Gallbladder (tissue), 1 donor: ENCODE measurements around a stretch of chr2.

GRCh38 chr2:65375884-65376337 lies 56.5 kb downstream of the SPRED2 start:
- PRO-cap = no peak

GRCh38 chr2:65395419-65396079 lies 36.9 kb downstream of the SPRED2 start:
- PRO-cap = no peak

DNA sequence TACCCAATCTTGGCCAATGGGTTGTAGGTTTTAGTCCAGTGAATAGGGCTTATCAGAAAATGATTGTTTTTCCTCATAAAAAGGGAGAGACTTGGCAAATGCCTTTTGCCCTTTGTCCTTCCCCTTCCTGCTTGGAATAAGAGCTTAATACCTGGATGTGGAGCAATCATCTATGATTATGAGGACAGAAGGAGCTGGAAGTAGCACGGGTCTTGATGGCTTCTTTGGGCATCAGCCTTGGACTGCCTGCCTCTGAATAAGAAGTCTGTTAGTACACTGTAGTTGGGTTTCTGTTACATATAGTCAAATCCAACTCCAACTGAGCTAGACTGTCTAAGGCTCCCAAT lies 23.1 kb upstream of the SPRED2 start:
- PRO-cap = no peak

DNA sequence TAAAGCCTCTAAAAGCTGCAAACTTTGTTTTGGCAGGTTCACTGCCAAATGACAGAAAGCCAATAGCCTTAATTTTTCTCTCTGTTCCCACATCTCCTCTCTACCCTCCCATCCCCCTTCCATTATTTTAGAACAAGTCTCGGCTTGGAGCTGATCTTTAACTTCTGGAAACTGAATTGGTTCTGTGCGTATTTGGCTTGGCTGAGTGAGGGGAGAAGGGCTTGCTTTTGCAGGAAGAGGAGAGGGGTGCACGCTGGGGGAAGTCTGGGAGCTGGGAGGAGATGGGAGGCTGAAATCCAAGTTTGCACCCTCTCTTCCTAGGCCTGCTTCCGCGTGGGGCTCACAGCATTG lies 176.0 kb upstream of the SPRED2 start:
- PRO-cap = no peak

DNA sequence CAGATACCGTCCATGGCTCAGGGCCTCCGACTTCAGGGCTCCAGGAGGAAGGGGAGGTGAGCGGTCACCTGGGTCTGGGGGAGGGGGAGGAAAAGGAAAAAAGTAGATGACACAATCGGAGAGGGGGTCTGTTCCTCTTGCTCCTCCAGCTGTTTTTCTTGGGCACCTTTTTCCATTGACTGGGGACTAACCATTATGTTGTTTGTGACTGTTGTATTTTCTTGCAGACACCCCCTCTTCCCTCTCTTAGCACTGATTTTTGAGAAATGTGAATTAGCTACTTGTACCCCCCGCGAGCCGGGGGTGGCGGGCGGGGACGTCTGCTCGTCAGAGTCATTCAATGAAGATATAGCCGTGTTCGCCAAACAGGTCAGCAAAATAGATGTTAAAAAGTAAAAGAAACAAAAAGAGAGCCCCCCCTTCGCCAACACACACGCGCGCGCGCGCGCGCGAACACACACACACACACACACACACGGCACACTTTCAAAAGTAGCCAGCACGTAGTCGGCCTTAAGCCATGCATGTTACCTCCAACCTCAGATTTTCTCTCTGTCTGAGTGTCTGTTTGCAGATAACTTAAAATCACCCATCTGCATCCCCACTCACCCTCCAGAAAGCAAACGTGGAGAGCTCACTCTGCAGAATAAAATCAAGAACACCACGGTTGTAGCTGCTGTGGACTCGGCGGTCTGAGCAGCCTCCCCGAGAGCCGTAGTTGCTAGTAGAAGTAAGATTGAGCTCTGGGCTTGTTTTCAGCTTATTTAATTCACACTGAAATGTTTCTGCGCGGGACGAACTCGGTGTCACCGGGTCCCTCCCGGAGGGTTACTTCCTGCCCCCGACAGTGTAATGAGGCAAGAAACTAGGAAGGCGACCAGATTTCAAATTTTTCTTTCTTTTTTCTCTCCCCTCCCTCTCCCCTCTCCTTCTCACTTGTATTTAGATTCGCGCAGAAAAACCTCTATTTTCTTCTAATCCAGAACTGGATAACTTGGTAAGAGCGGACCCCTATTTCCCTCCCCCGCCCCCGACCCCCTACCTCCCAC lies 5.0 kb downstream of the MEIS1 start:
- PRO-cap = no peak

- PRO-cap = no peak
These were observed 9.6 kb downstream of the MEIS1 start for GRCh38 chr2:66444470-66444945.

GRCh38 chr2:66476295-66477143 lies 41.6 kb downstream of the MEIS1 start:
- PRO-cap = no peak

DNA sequence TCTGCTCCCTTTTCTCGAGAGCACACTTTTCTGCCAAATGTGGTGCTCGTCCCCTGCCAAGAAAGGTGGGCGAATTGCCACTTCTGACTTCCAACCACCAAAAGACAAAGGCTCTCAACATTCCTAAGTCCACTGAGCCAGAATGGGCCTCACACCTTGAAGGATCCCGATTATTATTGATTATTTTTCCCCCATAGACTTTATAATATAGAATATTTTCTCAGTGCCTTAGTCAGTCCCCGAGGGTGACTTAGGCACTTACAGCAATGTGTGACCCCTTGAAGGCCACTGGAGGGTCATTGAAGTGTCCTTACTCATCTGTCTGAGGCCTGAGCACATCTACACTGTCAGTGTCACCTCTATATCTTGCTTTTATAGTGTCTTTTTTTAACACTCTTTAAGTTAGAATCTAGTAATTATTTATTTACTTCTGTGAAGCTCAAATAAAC lies 98.2 kb downstream of the MEIS1 start:
- PRO-cap = no peak

DNA sequence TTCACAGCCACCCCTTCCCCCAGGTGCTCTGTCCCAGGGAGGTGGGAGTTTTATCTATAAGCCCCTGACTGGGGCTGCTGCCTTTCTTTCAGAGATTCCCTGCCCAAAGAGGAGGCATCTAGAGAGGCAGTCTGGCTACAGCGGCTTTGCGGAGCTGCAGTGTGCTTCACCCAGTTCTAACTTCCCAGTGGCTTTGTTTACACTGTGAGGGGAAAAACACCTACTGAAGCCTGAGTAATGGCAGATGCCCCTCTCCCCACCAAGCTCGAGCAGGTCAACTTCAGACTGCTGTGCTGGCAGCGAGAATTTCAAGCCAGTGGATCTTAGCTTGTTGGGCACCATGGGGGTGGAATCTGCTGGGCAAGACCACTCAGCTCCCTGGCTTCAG lies 190.6 kb downstream of the MEIS1 start:
- PRO-cap = no peak

DNA sequence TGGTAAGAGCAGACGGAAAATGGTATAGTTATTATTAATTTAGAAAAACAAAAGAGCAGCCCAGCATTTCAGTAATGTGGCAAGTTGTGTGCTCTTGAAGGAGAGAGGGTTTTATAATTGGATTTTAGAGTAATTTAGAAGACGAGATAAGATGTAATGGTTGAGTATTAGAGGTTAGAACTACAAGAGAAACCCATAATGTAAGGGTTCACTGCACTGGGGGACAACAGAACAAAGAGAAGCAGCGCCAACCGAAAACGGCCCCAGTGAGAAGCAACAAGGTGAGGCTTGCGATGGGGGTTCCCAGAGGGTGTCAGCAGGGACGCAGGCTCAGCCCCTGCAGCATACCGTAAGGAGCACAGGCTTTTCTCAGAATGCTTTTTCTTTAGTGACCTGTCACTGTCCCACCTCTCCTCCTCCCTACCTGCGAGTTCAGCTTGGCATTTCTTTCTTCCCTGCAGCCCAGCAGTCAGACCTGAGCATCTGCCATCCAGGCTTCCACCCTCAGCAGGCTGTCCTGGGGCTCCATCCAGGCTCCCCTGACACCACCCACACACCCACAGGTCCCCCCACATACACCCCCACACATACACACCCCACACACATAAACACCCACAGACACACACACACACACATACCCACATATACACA lies 183.8 kb upstream of the ETAA1 start:
- PRO-cap = no peak

- PRO-cap = no peak
These were observed 12.2 kb downstream of the C1D start for GRCh38 chr2:68050388-68051131.

GRCh38 chr2:68150916-68151487 lies 6.3 kb downstream of the DNAAF10 start:
- PRO-cap = no peak

DNA sequence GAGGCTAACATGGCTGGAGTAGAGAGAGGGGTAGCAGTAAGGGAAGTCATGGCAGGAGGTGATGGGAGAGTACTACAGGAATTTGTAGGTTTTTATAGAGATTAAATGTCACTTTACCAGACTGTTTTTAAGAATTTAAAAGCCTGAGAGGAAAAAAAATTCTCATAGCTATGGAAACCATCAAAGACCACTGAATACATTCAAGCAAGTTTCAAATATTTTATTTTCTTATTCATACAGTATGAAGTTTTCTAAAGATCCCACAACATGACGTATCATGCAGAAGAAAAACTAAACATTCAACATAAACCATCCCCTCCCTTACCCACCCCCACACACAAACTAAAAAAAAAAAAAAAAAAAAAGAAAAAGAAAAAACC lies 21.0 kb downstream of the PNO1 start:
- PRO-cap = no peak

DNA sequence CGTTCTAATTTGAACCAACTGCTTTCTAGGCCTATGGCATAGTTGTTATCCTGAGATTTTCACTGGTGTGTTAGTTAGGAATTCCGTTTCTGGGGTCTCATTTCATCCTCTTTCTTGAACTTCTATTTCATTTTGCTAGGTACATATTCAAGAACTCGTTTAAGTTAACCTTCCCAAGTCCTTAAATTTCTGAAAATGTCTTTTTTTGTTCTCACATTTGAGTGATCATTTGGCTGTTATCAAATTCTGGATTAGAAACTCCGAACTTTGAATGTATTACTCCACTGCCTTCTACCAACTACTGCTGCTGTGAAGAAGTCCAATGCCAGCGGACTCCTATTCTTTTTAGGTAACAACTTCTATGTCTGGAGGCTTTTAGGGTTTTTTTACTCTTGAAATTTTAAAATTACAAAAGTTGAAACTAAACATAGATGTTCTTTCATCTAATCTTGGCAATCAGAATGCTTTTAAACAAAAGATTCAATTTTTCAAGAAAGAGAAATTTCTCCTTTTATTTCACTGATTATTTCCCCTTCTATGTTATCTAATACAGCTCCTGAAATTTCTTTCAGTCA lies 43.9 kb downstream of the PNO1 start:
- PRO-cap = no peak

GRCh38 chr2:68230366-68231741 lies 21.5 kb downstream of the PPP3R1 start:
- PRO-cap = no peak

- PRO-cap = no peak
These were observed 1.0 kb downstream of the CNRIP1 start for GRCh38 chr2:68318512-68319301.

- PRO-cap = no peak
These were observed 21.4 kb downstream of the PLEK start for GRCh38 chr2:68386283-68387099.

- PRO-cap = no peak
These were observed 24.8 kb downstream of the PLEK start for GRCh38 chr2:68389828-68390262.

DNA sequence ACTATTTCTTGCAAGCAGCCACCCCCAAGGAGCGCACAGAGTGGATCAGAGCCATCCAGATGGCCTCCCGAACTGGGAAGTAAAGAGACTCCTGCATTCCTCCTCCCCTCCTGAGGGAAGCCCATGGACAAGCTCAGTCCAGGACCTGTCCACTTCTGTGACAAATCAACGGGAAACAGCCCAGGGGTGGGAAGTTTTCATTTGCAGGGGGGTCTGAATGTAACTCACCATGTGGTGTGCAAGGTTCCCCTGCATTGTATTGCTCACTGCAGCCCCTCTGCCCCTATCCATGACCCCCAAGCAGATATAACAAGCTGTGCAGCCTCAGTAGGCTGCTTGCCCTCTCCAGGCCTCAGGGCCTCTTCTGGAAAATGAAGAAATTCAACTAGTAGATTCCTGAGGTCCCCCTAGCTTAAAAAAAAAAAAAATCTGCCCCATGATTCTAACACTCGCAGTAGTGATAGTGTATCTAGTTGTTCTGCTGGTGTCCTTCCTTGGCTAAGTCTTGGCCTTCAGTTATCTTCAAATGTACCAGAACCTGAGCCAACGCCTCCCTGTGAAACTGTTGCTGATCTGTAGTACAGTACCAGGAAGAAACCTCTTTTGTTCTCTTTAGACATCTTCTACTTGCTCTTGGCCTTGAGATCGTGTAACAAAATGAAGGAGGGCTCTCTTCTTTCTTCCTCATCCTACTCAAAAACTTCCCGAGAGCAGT lies 30.8 kb downstream of the PLEK start:
- PRO-cap = no peak

DNA sequence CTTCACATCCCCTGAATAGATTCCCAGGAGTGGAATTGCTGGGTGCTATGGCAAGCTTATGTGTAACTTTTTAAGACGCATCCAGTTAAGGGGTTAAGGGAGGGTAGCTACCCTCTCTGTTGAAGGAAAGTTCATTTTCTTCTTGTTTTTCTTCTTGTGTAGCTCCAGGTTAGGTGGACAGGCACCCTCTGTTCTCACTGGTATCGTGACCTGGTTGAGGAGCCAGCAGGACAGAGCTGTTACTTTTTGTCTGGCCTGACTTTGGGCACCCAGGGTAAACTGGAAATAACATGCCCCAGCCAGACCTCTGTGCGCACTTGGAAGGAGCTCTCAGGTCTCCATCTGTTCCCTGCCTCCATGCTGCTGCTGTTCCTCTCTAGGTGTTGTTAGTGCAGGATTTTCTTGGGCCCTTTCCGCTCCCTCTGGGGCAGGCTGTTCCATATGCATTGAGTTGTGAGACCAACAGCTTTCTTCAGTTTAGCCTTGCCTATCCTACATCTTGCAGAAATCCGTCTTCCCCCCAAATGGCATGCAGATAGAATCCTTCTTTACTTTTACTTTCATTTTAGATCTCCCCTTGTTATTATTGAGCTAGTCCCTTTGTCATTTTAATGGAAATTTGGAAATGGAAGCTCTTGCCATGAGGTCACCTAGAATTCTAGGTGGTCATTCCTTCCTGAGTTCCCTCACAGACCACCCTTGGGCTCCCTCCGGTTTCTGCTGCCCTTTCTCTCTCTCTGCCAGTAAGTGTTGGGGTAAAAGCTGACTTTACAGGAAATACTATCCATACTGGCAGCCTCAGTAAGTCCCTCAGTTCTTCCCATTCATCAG lies 30.0 kb downstream of the ARHGAP25 start:
- PRO-cap = no peak